ENCODE measurements around a stretch of chr17.

DNA sequence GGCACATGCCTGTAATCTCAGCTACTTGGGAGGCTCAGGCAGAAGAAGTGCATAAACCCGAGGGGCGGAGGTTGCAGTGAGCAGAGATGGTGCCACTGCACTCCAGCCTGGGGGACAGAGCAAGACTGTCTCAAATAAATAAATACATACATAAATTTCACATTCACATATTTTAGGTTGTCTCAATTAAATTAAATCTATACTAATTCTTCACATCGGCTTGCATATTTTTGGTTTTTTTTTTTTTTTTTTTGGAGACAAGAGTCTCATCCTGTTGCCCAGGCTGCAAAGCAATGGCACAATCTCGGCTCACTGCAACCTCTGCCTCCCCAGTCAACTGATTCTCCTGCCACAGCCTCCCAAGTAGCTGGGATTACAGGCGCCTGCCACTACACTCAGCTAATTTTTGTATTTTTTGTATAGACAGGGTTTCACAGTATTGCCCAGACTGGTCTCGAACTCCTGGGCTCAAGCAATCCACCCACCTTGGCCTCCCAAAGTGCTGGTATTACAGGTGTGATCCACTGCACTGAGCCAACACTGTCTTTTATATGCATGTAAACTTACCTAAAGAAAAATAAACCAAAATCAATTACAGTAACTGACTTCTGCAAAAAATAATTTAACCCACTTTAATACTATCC is 11.4 kb downstream of the PSMD12 start:
- PRO-cap = no peak
- RAMPAGE, long total RNA, 4 experiments = no peak in any of the 4 experiments

GRCh38 chr17:67376522-67377116 is 462 bp upstream of the PITPNC1 start:
- PRO-cap = no peak
- RAMPAGE, long total RNA, 4 experiments = no peak in any of the 4 experiments

GRCh38 chr17:67378476-67379417 is 1.7 kb downstream of the PITPNC1 start:
- PRO-cap = bidirectional peak, plus-strand start at chr17:67379022, minus-strand start at chr17:67378786
- RAMPAGE, long total RNA, 4 experiments = no peak in any of the 4 experiments

GRCh38 chr17:67474901-67476000 is 98.2 kb downstream of the PITPNC1 start:
- PRO-cap = bidirectional peak, plus-strand start at chr17:67475051, minus-strand start at chr17:67474829; bidirectional peak, plus-strand start at chr17:67475427, minus-strand start at chr17:67475240
- RAMPAGE, long total RNA, 4 experiments = no peak in any of the 4 experiments

DNA sequence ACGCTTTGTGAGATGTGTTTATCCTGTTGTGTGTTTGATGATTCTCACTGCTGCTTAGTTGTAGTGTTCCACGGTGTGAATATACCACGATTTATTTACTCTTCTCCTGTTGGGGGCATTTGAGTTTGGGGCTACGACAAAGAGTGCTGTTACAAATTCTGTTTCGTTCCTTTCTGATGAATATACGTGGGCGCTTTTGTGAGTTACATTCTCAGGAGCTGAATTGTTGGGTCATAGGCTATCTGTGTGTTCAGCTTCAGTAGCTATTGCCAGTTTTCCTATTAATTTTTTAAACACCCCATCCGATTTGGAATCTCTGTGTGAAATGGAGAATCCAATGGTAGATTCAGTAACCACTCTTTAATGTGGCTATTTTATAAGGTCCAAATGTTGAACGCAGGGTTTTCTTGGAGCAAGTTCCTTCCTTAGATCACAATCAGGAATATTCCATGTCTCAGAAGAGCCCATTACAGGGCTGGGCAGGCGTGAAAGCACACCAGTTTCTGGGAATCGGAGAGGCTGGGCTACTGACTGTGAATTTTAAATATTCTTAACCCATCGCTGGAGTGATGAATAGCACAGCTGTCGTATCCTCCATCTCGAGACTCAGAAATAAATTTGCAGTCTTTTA is 115.8 kb downstream of the PITPNC1 start:
- PRO-cap = no peak
- RAMPAGE, long total RNA, 4 experiments = no peak in any of the 4 experiments

GRCh38 chr17:67737420-67738434 is 20.0 kb downstream of the NOL11 start:
- PRO-cap = no peak
- RAMPAGE, long total RNA, 4 experiments = start-site peak on the plus strand in 1 of 4 experiments, at chr17:67737822-67738504 at its widest, 23 reads per replicate

GRCh38 chr17:67992941-67993349 is 3.3 kb downstream of the C17orf58 start:
- PRO-cap = unidirectional peak, plus-strand start at chr17:67993110; unidirectional peak, plus-strand start at chr17:67993175
- RAMPAGE, long total RNA, 4 experiments = no peak in any of the 4 experiments

GRCh38 chr17:67993350-67994258 is 2.7 kb downstream of the C17orf58 start:
- PRO-cap = bidirectional peak, plus-strand start at chr17:67993459, minus-strand start at chr17:67993433; bidirectional peak, plus-strand start at chr17:67993856, minus-strand start at chr17:67993513
- RAMPAGE, long total RNA, 4 experiments = no peak in any of the 4 experiments

DNA sequence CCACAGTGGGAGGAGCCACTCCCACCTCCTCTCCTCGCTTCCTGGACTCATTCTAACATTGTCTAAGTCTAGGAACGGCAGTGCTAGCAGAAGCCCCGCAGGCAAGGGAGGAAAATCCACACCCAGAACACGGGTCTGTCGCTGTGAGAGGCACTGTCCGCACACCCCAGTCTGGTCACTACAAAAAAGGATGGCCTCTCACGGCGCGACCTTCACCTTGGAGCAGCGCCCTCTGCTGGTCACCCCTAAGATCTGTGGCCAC is 14.8 kb upstream of the C17orf58 start:
- PRO-cap = no peak
- RAMPAGE, long total RNA, 4 experiments = no peak in any of the 4 experiments

DNA sequence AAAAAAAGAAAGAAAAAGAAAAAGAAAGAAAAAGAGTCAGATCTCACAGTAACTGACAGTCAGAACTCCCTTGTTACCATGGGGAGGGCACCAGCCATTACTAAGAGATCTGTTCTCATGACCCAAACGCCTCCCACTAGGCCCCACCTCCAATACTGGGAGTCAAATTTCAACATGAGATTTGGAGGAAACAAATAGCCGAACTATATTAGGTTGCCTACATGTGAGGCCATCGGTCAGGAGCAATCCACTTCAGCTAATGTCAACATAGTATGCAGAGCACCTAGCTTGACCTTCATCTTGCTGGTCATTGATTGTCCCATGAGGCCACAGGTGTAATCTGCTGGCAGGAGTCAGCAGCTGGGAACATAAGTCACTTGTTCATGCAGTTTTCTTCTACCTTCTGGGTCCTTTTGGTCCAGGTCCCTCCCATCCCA is 6.1 kb upstream of the KPNA2 start:
- PRO-cap = no peak
- RAMPAGE, long total RNA, 4 experiments = no peak in any of the 4 experiments

GRCh38 chr17:68053232-68054171 is 18.0 kb downstream of the KPNA2 start:
- PRO-cap = no peak
- RAMPAGE, long total RNA, 4 experiments = no peak in any of the 4 experiments

DNA sequence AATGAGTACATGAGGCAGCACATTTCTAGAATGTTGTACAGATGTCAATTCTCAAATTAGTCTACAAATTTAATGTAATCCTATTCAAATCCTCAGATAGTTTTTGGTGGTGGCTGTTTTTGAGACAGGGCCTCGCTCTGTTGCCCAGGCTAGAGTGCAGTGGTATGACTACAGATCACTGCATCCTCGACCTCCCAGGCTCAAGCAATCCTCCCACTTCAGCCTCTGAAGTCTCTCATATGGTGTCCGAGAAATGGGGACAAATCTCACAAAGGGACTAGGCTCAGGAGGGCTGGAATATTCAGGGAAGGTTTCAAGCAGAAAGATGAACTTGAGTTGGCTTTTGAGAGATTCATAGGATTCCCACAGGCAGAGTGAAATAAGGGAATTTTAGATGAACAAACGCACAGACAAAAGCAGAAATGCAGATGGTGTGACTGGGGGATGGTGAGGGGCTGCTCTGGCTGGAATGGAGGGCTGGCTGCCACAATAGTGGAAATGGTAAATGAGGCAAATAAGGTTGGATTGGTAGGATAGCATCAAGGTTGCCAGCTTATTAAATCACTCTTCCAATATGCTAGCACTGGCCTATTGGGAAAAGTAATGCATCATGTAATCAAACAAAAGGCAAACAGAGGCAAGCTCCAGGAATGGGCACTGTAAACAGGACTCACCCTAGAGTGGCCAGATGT is 89.0 kb downstream of the KPNA2 start:
- PRO-cap = no peak
- RAMPAGE, long total RNA, 4 experiments = no peak in any of the 4 experiments

- PRO-cap = no peak
- RAMPAGE, long total RNA, 4 experiments = no peak in any of the 4 experiments
These were observed 93.3 kb downstream of the KPNA2 start for GRCh38 chr17:68128603-68129445.

GRCh38 chr17:68161630-68162548 is 86.0 kb upstream of the AMZ2 start:
- PRO-cap = no peak
- RAMPAGE, long total RNA, 4 experiments = no peak in any of the 4 experiments

DNA sequence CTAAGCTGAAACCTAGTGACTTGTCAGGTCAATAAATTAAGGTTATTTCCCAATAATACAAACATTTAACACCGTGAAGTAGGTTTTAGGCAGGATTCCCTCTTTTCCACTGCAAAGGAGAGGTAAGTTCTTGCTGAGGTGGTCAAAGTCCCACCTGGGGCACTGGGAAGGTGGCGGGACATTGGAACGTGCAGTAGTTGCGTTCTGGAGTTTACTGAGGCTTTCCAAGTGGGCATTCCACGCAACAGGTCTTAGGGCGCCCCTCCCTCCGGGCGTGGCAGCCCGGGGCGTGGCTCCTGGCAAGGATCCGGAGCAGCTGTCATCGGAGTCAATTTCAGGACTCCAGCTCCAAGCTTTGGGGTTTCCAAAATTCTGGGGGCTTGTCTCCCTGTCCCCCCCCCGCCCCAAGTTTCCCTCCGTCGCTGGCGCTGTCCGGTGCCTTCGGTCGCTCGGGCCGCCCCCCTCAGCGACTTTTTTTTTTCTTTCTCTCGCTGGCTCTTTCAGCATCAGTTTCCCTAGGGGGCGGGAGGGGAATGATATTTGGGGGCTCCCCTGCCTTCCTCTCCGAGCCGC is 43.1 kb upstream of the AMZ2 start:
- PRO-cap = no peak
- RAMPAGE, long total RNA, 4 experiments = no peak in any of the 4 experiments

DNA sequence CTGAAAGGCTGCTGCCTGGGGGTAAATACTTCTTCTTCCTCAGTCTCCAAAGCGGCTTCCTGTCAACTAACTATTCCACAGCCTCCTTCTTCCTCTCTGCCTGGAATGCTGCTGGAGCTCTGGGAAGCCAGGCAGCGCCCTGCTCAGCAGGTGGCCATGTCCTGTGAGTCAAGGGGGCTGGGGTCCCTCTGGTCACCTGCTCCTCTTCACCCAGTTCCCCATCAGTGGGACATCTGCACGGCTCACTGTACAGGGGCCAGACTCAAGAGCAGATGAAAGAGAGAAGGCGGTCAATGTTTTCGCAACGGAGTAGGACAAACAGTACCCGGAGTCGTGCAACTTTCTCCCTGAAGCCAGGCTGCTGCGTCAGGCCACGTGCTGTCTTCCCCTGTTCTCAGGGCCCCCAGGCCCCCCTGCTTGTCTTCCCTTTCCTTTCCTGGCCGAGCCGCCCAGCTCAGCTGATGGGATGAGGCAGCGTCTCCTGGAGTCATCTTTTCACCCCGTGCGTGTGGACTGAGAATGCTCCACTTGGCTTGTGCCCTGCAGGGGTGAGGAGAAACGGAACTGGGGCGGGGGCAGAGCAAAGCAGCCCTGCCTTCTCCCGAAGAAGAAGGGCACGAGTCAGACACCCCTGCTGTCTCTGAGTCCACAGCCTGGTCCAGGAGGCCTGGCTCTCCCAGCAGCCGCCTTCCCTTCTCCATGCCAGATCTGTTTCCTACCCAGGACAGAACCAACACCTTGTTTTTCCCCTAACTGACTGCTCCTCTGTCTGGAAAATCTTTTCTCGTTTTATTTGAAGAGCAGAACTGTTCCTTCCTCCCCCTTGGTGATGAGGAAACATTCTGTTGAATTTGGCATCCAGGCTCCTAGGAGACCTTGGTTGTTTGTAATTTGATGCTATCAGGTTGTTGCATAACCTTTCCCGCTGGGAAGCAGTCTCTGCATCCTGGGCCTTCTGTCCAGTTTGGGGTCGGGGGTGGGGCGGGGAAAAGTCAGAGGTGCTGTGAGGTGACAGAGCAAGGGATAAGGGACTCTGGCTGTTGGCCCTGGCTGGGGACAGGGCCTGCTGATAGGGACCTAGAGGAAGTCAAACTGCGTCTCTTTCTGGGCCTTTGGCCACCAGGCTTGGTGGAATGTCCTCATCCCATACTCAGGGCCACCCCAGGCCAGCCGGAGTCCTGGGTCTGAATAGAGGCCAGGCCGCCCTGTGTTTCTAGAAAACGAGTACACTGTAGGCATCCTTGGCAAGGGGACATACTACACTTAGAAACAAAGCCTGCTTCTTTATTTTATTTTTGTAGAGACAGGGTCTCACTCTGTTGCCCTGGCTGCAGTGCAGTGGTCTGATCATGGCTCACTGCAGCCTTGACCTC is 78.9 kb downstream of the WIPI1 start:
- PRO-cap = no peak
- RAMPAGE, long total RNA, 4 experiments = no peak in any of the 4 experiments

GRCh38 chr17:68386108-68386808 is 71.0 kb downstream of the WIPI1 start:
- PRO-cap = no peak
- RAMPAGE, long total RNA, 4 experiments = no peak in any of the 4 experiments

GRCh38 chr17:68396864-68397236 is 60.4 kb downstream of the WIPI1 start:
- PRO-cap = no peak
- RAMPAGE, long total RNA, 4 experiments = no peak in any of the 4 experiments

DNA sequence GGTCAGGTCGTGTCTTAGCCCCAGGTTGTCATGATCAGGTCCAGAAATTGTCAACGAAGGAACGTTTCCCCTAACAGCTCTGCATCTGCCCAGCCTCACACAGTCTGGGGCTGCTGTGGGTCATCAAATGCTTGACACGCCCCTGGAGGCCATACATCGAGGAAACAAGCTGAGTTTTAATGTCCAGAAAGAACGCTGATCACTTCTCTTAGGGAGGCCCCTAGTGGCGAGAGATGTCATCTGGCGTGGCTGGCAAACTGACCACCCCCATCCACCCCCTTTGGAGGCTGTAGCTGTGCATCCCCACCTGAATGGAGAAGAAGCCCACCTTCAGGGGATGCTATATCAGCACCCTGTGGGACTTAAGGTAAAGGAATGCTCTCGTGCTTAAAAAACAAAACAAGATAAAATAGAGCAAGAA is 58.3 kb downstream of the WIPI1 start:
- PRO-cap = no peak
- RAMPAGE, long total RNA, 4 experiments = no peak in any of the 4 experiments

- PRO-cap = unidirectional peak, plus-strand start at chr17:68511730; bidirectional peak, plus-strand start at chr17:68512039, minus-strand start at chr17:68511825
- RAMPAGE, long total RNA, 4 experiments = start-site peak on the plus strand in 3 of 4 experiments, at chr17:68511777-68512163 at its widest, 43 to 88 reads per replicate
These were observed 776 bp upstream of the PRKAR1A start for GRCh38 chr17:68511123-68512185.

Data from Peyer's patch (tissue), 4 donors.